ENCODE data around the gene CHST8.

- PRO-cap: no peak
- RRBS, 2 experiments: 93 to 94% methylated on average over 13 of the region's 26 CpGs
Measured at GRCh38 chr19:33300674-33301293, 1.6 kb downstream of the CEBPA start.

DNA sequence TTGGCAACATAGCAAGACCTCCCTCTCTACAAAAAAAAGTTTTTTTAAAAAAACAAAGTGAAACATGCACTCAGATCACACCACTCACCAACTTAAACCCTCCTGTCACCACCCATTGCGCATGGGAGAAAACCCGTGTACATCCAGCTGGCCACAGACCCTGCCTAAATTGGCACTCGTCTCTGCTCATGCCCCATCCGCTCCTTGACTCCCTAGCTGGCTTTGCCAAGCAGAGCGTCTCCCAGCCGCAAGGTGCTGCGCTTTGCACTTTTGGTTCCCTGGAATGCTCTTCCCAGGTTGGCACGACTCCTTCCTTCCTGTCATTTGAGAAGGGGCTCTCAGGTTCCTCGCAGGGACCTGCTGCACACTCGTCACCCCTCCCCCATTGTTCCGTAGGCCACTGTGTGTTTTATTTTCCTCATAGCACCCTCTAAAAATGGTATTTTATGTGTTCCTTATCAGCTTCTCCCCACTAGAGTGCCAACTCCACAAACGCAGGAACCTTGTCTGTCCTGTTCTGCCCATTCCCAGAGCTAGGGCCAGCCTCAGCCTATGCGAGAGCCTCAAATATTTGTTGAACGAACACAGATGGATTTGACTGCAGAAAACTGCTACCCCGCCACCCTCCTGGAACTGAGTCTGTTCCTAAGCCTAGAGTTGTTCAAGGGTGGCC is 8.3 kb upstream of the CEBPA start:
- PRO-cap: no peak
- RRBS, 2 experiments: no CpG with 5 or more reads among the region's 15 CpGs

- PRO-cap: unidirectional peak, plus-strand start at chr19:33376559
- RRBS, 2 experiments: no CpG with 5 or more reads among the region's 3 CpGs
Measured at GRCh38 chr19:33376469-33376915, 3.0 kb downstream of the CEBPG start.

- PRO-cap: no peak
- RRBS, 2 experiments: no CpG with 5 or more reads among the region's 2 CpGs
Measured at GRCh38 chr19:33506554-33507091, 15.0 kb downstream of the PEPD start.

DNA sequence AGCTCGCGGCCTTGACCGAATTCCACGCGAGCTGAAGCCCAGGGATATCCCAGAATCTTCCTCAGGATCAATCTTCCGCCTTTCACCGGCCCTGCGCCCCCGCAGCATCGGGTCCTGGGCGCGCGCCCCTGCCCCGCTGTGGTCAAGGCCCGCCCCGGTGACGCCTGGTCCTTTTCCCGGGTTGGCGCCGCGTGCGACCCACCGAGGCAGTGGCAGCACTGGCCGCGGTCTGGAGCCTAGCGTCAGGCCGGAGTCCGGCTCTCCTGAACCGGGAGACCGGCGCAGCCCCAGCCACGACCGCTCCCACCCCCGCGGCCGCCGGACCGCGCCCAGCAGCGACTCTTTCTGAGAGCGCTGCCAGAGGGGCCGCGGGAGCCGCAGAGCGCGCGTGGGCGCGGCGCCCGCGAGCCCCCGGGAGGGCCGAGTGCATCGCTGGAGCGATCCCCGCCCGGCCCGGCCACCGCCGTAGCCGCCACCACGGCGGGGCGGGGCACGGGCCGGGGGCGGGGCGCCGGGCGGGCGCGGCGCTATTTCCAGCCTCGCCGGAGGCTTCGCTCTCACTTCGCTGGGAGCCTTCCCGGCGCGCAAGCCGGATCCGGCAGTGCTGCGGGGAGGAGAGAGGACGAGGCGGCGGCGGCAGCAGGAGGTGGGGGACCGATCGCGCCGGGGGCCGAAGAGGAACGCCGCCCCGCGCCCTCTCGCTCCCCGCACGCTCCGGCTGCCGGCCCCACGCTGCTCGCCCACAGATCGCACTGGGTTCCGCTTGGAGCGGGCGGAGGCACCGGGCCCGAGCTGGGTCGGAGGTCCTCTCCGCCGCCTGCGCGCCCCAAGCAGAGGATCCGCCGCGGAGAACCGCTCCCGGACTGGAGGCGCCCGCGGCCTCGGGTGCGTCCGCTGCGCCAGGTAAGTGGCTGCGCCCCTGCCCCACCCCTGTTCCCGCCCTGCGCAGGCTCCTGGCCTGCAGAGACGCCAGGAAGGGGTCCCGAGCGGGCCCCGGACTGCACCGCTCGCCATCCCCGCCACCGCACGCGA is at the start of gene CHST8:
Gene CHST8 (plus strand): TSS at position 560 of the 1,032 bp plus-strand sequence.
- PRO-cap: bidirectional peak, plus-strand start at position 560 of the sequence, minus-strand start at position 467 of the sequence; unidirectional peak, plus-strand start at position 963 of the sequence
- RRBS, 2 experiments: 9% methylated on average over 96 to 103 of the region's 140 CpGs

DNA sequence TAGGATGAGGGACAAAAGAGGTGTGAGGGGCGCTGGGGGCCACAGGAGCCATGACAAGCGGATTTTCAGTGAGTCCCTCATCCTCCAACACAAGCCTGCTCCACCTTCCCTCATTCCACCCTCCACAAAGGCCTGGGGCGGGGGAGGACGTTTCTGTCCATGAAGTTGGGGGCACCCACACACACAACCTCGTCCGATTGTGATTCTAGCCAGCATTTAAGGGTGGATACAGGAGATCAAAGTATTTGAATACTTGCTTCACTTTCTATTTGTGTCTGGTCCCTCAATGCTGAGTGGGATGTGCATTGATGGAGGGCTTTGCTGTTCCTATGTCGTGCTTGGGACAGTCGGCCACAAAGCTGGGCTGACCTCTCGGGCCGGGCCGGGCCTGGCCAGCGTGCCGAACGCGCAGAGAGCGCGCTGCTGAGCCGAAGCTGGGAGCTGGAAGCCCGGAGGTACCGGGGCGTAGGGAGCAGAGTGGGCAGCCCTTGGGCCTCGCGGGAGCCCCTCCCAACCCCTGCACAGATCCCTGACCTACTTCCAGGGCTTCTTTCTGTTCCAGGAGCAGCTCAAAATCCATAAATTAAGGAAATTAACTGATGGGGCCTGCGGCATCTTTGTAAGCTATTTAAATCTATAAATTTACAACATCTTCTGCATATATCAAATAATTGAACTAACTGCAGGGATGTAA is 2.0 kb upstream of the KCTD15 start:
- PRO-cap: no peak
- RRBS, 2 experiments: 84 to 87% methylated on average over 9 of the region's 24 CpGs

DNA sequence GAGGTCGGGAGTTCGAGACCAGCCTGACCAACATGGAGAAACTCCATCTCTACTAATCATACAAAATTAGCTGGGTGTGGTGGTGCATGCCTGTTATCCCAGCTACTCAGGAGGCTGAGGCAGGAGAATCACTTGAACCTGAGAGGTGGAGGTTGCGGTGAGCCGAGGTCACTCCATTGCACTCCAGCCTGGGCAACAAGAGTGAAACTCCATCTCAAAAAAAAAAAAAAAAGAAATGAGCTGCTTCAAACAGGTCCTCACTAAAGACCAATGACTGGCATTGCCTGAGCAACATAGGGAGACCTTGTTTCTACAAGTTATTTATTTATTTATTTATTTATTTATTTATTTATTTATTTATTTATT is 19.8 kb upstream of the GARRE1 start:
- PRO-cap: no peak
- RRBS, 2 experiments: no CpG with 5 or more reads among the region's 4 CpGs

GRCh38 chr19:34260743-34261221 is 6.4 kb downstream of the GARRE1 start:
- PRO-cap: no peak
- RRBS, 2 experiments: no CpG with 5 or more reads among the region's 7 CpGs

DNA sequence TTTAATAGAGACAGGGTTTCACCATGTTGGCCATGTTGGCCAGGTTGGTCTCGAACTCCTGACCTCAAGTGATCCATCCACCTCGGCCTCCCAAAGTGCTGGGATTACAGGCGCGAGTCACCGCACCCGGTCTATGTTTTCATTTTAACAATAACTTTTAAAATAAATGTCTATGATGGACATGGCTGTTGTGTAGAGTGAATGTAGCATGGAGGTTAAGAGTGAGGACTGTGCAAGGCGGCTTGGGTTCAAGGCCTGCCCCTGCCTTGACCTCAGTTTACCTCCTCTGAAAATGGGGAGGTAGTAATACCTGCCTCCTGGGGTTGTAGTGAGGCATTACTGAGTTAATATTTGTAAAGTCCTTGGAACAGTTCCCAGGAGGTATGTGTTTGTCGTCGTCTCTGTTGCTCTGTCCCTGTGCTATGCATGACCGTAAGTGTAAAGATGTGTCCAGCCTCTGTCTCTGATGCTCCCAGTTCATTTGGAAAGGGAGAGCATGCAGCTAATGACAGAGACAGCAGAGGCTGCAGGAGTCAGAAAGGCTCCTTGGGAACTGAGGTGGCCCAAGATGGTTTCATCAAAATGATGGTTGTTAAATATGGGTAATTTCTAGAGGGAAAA is 9.4 kb downstream of the GARRE1 start:
- PRO-cap: no peak
- RRBS, 2 experiments: no CpG with 5 or more reads among the region's 10 CpGs

DNA sequence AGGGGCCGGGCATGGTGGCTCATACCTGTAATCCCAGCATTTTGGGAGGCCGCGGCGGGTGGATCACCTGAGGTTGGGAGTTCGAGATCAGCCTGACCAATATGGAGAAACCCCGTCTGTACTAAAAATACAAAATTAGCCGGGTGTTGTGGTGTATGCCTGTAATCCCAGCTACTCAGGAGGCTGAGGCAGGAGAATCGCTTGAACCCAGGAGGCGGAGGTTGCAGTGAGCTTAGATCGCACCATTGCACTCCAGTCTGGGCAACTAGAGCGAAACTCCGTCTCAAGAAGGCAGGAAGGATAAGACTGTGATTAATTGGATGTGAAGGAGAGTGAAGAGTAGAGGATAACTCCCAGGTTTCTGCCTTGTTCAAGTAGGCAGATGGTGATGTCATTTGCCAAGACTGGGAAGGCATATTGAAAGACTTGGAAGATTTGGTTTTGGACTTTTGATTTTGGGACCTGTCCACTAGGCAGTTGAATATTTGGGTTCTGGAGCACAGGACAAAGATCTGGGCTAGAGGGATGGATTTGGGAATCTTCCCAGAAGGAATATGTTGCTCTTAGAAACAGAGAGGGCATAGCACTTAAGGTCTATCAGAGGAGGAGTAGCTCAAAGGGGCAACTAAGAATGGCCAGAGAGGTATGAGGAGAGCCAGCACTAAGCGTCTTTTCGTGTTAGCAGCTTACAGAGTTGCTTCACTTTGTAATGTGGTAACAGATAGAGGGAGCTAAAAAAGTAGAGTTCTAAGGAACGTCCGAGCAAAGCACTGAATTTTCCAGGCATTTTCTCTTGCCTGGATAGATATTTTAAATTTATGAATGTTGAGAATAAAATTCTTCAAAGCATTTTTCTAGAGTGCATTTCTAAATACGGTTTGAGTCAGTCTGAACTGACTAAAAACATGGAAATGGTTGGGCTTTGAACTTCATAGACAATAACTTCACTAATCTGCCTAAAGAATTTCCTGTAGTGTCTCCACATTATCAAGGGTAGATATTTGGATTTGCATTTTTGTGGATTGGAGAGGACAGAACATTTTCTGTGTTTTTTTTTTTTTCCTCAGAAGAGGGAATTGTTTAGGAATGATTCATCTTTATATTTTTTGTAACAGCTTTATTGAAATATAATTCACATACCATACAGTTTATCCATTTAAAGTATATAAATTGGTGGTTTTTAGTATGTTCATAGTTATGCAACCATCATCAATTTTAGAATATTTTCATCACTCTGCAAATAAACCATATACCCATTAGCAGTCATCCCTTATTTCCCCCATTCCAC is 20.2 kb downstream of the GARRE1 start:
- PRO-cap: no peak
- RRBS, 2 experiments: no CpG with 5 or more reads among the region's 17 CpGs

DNA sequence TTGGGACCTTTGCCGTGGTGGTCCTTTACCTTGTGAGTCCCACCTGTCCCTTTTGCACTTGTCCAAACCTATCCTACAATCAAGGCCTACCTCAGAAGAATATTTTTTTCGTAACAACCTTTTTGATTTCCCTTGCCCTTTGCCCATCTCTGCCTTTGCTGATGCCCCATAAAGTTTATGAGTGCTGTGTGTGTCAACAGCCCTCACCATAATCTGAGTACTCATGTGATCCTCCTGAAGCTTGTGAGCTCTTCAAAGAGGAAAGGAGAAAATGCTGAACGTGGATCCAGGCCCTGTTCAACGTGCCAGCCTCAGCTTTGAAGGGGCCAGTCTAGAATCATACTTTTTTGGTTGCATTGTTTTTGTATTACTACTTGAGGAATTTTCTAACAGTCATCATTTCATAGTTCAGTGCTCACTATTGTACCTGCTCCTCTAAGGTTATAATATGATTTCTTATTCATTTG is 44.8 kb downstream of the GARRE1 start:
- PRO-cap: no peak
- RRBS, 2 experiments: no CpG with 5 or more reads among the region's 4 CpGs

- PRO-cap: no peak
- RRBS, 2 experiments: no CpG with 5 or more reads among the region's 3 CpGs
Measured at GRCh38 chr19:34306064-34306901, 51.9 kb downstream of the GARRE1 start.

DNA sequence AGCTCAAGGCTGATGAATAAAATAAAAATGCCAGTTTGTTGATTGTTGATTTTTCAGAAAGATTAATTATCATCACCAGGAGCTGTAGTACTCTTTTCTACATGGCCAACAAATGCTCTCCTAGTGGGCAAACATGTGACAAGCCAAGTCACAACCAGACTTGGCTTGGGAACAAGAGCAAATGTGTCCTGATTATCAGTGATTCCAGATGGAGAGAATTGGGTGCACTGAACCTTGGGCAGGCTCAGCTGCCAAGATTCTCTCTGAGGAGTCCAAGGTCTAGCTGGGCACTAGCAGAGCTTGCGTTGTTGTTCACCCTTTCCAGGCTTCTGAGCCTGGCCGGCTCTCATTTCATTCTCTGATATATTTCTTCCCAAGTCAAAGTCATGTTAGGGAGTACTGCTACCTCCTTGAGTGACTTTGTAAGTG is 27.3 kb upstream of the GPI start:
- PRO-cap: no peak
- RRBS, 2 experiments: no CpG with 5 or more reads among the region's 2 CpGs

DNA sequence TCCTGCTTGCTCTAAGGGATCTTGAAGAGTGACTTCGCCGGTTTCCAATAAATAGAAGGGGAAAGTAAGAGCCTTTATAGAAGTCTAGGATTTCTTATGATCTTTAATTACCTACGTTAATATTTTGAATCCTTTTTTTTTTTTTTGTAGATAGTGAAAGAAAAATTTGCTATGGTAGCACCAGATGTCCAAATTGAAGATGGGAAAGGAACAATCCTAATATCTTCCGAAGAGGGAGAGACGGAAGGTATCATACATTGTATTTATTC is 21.3 kb upstream of the WTIP start:
- PRO-cap: no peak
- RRBS, 2 experiments: no CpG with 5 or more reads among the region's 5 CpGs

- PRO-cap: no peak
- RRBS, 2 experiments: no CpG with 5 or more reads among the region's 4 CpGs
Measured at GRCh38 chr19:34548542-34548910, 67.0 kb downstream of the WTIP start.

GRCh38 chr19:34666693-34667518 is 10.1 kb downstream of the SCGB2B2 start:
- PRO-cap: no peak
- RRBS, 2 experiments: no CpG with 5 or more reads among the region's 25 CpGs

- PRO-cap: no peak
- RRBS, 2 experiments: no CpG with 5 or more reads among the region's 19 CpGs
Measured at GRCh38 chr19:34675664-34676264, 1.2 kb downstream of the SCGB2B2 start.

DNA sequence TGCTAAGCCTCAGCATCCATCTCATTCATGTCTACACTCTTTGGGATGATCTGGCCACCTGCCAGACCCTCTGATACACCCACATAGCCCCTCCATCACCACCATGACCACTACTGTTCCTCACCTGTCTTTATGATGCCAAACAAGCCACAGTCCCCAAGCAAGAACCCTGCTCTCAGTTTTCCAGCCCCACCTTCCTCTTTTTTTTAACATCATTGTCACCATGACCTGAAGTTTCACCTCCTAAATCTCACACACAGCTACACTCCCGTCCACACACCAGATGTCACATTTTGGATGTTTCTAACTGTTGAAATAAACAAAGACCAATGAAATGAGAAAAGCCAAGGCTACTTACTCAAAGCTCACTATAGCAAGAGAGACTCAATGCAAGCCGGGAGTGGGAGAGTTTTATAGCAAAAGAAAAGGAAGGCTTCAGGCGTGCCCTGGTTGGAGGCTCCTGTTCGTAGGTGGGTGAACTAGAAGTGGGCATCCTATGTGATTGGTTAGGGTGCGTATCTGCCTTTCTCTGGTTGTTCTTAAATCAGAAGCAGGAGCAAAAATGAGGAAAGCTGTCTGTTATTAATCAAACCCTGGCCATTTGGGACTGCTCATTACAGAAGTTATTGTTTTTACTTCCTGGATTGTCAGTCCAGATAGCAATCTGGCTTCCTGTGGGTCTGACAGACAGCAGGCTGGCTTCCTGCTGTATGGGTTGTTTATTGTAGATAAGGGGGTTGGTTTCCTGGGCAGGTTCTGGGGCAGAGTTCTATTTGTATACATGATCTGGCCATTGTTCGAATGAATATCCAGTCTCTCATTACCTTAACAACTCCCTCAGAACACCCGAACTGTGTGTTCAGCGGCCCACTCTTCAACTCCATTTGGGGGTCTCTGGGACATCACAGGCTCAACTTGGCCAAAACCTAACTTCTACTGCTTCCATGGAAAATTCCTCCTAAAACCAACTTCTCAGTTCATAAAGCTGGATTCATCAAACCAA is 1.8 kb downstream of the ZNF792 start:
- PRO-cap: no peak
- RRBS, 2 experiments: no CpG with 5 or more reads among the region's 8 CpGs

DNA sequence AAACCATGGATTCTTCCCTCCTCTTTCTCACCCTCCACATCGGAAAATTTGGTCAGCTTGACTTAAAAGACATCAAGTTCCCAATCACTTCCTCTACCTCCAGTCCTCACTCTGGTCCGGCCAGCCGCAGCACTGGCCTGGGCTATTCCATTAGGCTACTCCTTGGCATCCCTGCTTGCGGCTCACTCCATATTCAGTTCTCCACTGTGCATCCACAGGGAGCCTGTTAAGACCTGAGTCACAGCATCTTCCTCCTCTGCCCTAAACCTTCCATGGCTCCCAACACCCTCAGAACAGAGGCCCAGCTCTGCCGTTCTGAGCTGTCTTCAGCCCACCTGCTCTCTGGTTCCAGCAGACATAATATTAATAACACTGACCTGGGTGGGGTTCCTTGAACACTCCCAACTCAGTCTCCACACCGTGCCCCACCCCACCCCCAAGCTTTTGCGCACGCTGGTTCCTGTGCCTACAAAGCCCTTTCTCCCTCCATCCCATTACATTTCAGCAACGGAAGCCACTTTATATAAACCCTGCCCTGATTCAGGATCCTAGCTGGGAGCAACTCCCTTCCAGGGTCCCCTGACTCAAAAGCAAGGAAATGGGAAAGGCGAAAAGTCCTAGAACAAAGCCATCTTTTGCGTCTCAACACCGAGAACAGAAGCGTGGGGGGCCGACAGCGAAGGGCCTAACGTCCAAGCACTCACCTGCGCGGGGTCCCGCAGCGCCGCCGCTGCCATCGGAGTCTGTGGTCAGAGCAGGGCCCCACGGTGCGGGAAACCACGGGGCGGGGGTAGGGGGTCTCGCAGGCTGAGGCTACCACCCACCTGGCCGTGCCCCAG is 884 bp downstream of the ZNF792 start:
- PRO-cap: no peak
- RRBS, 2 experiments: no CpG with 5 or more reads among the region's 29 CpGs

DNA sequence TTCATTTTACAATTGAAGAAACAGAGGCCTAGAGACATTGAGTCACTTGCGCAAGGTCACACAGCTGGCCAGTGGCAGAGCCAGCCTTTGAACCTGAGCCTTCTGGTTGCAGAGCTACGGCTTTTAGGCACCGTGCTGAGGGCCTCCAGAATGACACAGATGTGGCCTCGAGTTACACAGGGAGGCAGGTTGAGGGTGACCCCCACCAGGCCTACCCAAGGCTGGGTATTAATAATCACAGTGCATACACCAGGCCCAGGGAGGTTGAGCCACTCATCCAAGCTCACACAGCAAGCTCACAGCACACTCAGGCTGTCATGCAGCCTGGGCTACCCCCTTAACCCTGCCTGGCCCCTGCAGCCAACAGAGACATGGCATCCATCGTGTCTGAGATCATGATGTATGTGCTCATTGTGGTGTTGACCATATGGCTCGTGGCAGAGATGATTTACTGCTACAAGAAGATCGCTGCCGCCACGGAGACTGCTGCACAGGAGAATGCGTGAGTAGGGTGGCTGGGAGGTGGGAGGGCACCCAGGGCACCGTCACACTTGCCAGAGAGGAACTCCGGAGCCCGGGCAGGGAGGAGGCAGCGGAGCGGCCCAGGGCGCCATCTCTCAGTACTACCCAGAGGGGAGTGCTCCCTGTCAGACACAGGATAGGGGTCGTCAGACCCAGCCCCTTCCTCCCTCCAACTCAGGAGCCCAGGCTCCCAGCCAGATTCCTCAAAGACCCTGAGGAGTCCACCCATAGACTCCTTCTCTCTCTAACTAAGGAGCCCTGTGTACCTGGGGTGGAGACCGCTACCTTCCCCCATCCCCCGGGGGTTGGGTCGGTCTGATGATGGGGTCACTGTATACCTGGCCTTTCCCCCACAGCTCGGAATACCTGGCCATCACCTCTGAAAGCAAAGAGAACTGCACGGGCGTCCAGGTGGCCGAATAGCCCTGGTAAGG is 2.5 kb upstream of the HPN start:
- PRO-cap: no peak
- RRBS, 2 experiments: no CpG with 5 or more reads among the region's 24 CpGs

Measured in HEK293 (cell line).